ENCODE measurements around a stretch of chr18.

GRCh38 chr18:58195092-58196121 is 151.4 kb downstream of the NEDD4L start:
- PRO-cap: bidirectional peak, plus-strand start at chr18:58195702, minus-strand start at chr18:58195462
- RAMPAGE, long total RNA, 2 experiments: start-site peak on the plus strand in 1 of 2 experiments, at chr18:58195259-58195767 at its widest, 14 to 15 reads per replicate

- PRO-cap: bidirectional peak, plus-strand start at chr18:58223934, minus-strand start at chr18:58223766; unidirectional peak, minus-strand start at chr18:58224062; bidirectional peak, plus-strand start at chr18:58224456, minus-strand start at chr18:58224174
- RAMPAGE, long total RNA, 2 experiments: no peak in any of the 2 experiments
These were observed 179.9 kb downstream of the NEDD4L start for GRCh38 chr18:58223567-58224729.

DNA sequence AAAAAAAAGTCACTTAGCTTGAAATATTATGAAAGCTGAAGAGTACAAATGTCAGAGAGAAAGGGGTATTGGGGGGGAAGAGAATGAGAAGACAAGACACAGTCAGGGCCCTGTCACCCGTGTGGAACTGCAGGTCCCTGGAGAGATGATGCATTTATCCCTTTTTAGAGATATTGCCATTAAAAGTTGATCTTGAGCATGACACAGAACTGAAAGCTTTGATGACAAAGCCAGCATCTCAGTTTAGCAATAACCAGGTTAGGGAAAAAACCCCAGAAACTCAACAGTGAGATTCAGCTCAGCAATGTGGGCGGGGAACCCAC is 181.0 kb downstream of the NEDD4L start:
- PRO-cap: no peak
- RAMPAGE, long total RNA, 2 experiments: no peak in any of the 2 experiments

DNA sequence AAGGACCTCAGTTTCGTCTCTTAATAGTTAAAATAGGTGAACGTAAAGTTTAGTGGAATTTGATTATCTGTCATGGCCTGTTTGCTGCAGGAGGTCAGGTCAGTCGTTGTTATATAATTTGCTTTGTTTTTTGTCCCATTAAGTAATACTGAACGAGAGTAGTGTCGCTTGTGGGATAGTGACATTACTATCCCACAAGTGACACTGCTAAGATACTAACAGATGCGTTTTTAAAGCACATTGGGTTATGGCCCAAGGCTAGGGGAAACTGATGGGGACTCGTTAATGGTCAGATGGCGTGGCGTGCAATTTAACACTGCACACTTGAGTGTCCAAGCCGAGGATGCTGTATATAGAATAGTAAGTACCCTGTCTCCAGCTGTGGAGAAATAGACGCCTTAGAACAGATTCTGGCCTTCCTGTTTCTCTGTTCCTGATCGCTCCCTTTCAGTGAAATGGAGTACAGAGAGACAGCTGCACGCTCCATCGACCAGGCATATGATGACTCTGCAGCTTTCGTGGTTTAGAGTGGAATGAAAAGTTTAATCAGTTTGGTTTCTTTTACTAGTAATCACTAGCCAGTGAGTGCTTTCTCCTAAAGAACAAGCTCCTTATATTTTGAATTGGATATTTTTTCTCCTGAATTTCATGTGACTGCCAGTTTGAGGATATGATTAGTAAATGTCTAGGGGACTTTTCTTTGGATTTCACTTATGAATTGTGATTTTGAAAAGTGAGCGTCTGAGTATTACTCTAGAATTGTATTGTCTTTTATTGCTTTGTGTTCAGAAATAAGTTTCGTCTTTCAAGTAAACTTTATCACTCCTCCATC is 213.4 kb downstream of the NEDD4L start:
- PRO-cap: bidirectional peak, plus-strand start at position 450 of the sequence, minus-strand start at position 449 of the sequence
- RAMPAGE, long total RNA, 2 experiments: no peak in any of the 2 experiments

DNA sequence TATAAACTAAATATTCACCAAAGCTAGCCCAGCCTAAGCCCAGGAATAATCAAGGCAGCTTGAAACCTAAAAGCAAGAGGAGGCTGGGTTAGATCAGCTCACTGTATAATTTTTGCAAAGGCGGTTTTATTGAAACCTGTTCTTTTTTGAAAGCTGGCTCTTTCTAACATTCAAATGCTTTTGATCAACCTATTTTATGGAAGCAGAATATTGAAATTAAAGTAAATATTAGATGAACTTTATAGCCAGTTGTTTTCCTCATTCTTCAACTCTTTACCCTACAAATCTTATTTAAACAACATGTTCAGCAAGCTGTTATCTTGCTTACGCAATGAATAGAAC is 241.5 kb downstream of the NEDD4L start:
- PRO-cap: unidirectional peak, minus-strand start at position 267 of the sequence
- RAMPAGE, long total RNA, 2 experiments: no peak in any of the 2 experiments

- PRO-cap: no peak
- RAMPAGE, long total RNA, 2 experiments: start-site peak on the plus strand in 1 of 2 experiments, at chr18:58302883-58303195 at its widest, 5 reads per replicate
These were observed 259.1 kb downstream of the NEDD4L start for GRCh38 chr18:58302934-58303768.

DNA sequence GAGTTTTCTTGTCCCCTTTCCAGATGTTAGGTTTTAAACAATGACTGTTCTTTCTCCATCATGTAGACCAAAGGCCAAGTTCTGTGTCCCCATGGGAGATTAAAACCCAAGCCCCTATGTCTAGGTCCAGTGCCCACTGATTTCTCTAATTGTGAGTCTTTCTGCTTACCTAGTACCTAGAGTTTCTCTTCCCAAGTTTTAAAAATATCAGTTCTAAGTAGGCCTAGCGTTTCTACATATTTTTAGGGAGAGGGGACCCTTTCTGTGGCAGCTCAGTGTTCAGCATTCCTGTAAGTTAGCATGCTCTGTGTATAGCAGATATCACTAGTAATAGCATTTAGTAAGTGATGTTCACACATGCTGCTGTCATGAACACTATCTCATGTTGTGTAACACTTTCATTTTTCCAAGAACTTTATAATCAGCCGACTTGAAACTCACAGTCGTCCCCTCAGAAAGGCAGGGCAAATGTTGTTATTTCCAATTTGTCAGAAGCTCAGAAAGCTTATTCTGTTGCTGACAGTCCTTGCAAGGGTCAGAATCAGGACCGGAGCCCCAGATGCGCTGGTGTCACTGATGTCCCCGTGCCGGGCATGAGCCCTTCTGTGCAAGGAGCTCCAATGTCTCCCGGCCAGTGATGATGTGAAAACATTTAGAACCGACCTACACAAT is 267.7 kb downstream of the ALPK2 start:
- PRO-cap: no peak
- RAMPAGE, long total RNA, 2 experiments: no peak in any of the 2 experiments

DNA sequence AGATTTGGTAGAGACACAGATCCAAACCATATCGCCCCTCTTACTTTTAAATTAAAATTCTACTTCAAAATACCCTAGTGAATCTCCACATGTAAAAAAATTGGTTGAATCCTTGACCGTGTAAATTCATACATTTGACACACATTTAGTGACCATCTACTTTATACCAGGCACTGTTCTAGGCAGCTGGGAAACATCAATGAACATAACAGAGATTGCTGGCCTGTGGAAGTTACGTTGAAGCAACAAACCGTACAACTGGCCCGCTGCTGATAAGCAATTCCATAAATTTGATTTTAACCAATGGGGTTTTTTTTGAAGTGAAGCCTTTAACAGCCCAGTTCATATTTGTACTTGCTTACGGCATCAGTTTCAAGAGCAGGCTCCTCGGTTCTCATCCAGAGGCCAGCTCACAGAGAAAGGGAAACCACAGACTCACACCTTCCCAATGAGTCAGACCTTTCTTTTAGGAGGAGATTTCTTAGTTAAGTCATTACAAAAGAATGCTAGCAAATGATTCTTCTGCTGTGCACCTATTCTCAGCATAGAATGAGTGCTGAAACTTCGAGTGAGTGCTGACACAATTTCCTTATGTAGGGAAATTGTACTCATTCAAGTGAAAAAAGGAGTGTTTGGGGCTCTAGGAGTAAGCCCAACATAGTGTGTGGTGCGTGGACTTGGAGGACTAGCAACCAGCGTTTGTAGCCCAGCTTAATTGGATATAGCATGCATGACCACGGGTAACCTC is 87.3 kb downstream of the ALPK2 start:
- PRO-cap: no peak
- RAMPAGE, long total RNA, 2 experiments: no peak in any of the 2 experiments

- PRO-cap: no peak
- RAMPAGE, long total RNA, 2 experiments: no peak in any of the 2 experiments
These were observed 21.6 kb downstream of the MALT1 start for GRCh38 chr18:58692689-58693519.

DNA sequence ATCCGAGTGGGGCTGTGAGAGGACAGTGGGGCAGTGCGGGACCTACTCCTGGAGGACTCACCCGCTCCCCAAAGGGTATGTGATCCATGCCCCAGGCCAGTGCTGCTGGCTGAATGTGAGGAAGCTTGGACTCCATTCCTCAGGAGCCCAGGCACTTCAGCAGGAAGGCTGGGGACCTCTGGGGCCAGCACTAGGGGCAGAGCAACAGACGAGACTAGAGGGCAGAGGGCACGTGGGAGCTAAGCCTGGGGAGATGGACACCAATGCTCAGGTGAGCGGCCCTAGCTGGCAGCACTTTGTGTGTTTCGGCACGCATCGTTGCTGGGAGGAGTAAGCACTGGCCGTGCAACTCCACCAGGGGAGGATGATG is 84.9 kb downstream of the MALT1 start:
- PRO-cap: no peak
- RAMPAGE, long total RNA, 2 experiments: no peak in any of the 2 experiments

DNA sequence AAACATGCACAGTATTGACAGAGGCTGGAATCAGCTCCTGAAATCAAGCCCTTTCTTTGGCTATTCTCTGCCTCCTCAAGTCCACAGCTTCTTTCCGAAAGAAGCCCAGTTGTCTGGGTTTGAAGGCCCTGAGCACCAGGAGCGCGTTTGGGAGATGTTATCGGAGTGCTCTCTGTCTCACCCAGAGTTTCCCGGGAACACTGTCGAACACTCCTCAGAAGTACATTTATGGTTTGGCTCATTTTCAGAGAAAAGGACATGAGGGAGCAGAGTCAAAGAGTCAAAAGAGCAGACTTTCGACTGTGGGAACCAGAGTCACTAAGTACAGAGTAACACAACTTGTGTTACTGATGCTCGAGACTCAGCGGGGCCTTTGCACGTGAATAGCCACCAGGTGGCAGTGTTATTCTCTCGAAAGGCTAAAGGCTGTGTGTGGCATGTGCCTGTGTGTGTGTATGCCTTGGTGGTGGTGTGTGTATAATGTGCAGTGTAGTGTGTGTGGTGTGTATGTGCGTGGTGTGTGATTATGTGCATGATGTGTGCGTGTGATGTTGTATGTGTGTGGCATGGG is 83.2 kb upstream of the ZNF532 start:
- PRO-cap: no peak
- RAMPAGE, long total RNA, 2 experiments: no peak in any of the 2 experiments

GRCh38 chr18:58789336-58790369 is 75.0 kb upstream of the ZNF532 start:
- PRO-cap: no peak
- RAMPAGE, long total RNA, 2 experiments: no peak in any of the 2 experiments

DNA sequence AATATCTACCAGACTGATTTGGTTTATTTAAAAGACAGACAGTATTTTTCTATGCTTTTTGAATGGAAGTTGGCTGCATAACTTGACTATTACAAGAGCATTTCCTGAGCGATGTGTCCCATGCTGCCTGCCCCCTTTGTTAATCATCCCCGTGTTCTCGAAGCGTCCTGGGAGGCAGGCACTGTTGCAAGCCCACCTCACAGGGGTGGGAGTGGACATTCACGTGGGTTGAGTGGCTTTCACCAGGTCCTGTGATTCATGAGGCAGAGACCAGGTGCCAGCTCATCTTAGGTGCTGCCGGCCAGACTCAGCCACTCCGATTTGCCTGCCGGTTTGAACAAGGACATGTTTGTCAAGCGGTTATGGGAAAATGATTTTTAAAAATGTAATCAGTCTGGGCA is 112.5 kb downstream of the ZNF532 start:
- PRO-cap: no peak
- RAMPAGE, long total RNA, 2 experiments: no peak in any of the 2 experiments

GRCh38 chr18:59029966-59030603 is 109.6 kb upstream of the SEC11C start:
- PRO-cap: no peak
- RAMPAGE, long total RNA, 2 experiments: no peak in any of the 2 experiments

DNA sequence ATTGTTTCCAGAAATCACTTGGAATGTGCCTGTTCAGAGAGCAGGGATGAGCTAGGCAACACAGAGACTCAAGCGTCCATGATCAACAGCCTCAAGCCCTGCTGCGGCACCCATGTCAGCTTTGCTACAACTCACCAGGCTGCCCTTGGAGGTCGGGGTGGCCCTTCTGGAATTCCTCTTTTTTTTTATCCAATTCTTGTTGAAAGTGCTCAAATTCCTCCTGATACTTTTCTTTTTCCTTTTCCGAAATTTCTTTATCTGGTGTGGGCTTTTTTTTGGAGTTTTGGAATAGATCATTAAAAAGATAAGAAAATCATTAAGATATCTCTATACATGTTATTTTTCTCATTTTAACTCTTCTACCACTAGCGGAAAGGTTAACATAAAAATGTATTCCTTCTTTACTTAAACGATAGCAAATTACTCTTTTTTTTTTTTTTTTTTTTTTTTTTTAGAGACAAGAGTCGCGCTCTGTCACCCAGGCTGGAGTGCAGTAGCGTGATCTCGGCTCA is 13.2 kb downstream of the LMAN1 start:
- PRO-cap: no peak
- RAMPAGE, long total RNA, 2 experiments: no peak in any of the 2 experiments

- PRO-cap: no peak
- RAMPAGE, long total RNA, 2 experiments: no peak in any of the 2 experiments
These were observed 146.9 kb downstream of the CCBE1 start for GRCh38 chr18:59550334-59550677.

- PRO-cap: no peak
- RAMPAGE, long total RNA, 2 experiments: no peak in any of the 2 experiments
These were observed 603 bp upstream of the CCBE1 start for GRCh38 chr18:59697571-59698481.

- PRO-cap: no peak
- RAMPAGE, long total RNA, 2 experiments: no peak in any of the 2 experiments
These were observed 476 bp downstream of the PMAIP1 start for GRCh38 chr18:59900111-59900832.

DNA sequence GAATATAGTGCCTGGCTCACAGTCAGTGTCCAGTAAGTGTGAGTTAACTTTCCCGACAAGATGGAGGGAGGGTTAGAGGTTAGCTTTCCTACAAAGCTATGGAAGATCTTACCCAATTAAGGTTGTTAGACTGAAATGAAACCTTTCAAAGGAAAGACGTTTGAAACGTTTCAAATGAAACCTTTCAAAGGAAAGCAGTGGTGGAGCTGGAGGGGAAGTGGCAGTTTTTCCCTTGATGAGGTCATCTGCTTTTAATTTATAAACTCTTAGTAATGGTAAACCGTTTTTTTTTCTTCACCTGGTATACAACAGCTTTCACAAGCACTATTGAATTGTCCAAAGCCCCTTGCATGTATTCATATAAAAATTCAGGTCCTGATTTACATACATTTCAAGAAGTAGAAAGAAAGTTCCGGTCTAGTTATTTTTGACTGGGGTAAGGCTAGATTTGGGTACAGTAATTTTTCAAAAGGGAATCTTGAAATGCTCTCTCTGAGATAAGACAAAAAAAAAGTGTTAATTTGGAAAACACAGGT is 7.4 kb downstream of the PMAIP1 start:
- PRO-cap: no peak
- RAMPAGE, long total RNA, 2 experiments: no peak in any of the 2 experiments

DNA sequence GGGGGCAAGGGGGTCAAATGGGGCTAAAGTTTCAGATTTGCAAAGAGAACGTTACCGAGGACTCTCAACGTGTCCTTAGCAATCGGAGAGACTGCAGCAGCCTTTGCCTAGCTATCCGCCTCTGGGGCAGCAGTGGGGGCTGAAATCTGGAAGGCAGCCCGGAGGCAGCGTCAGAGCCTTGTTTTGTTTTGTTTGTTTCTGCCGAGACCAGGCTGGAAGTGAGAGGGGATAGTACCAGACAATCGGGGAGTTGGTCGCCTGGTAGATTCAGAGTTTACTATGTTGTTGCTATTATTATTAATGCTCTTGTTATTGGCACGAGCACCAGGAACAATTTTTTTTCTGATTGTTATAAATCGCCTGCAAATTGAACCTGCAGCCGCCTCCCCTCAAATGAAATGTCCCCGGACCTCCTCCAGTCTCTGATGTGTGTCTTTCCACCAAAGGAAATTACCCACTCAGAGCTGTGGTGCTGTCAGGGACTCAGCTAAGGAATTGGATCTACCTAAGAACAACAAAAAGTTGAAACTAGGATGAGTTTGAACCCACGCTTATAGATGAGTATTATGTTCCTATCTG is 1.4 kb downstream of the CDH20 start:
- PRO-cap: no peak
- RAMPAGE, long total RNA, 2 experiments: no peak in any of the 2 experiments